Cerebral cortex (tissue), 2 donors: ENCODE data around the genes HMBS, MCAM, RNF26 and THY1.

DNA sequence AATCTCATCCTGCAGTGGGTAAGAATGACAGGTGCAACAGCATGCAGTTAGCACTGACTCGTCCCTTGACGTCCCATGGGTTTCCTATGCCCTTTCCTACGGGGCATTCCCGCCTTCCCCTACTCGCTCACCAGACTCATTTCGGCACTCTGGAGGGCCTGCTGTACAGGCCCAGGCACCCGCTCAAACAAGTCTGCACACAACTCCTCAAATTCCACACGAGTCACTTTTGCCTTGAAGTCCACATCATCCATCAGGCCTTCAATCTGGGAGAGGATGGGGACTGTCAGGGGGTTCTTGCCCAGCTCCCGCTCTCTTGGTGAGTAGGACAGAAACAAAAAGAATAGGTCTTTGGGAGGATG lies 4.9 kb downstream of the HYOU1 start:
- PRO-cap, 2 experiments, result no peak in any of the 2 experiments

DNA sequence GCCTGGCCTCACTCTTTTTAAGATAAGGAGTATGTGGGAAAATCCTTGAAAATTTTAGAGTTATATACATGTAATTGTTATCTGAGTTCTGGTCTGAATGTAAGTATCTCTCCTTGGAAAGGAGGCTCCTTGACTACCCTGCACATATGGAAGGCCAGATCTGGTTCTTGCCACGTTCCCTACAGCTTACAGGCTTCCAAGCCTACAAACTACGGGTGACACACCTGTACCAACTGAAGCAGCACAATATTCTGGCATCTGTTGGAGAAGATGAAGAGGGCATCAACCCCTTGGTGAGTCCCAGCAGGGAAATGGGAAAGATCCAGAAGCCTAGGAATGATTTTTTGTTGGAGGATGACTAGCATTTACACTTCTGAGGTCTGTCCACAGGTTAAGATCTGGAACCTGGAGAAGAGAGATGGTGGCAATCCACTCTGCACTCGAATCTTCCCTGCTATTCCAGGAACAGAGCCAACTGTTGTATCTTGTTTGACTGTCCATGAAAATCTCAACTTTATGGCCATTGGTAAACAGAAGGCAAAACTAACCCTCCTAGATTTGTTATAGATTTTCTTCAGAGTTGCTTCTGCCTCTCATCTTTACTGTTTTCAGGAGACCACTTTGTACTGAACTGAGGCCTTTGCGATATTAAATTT lies 1.6 kb downstream of the VPS11 start:
- PRO-cap, 2 experiments, result no peak in any of the 2 experiments

DNA sequence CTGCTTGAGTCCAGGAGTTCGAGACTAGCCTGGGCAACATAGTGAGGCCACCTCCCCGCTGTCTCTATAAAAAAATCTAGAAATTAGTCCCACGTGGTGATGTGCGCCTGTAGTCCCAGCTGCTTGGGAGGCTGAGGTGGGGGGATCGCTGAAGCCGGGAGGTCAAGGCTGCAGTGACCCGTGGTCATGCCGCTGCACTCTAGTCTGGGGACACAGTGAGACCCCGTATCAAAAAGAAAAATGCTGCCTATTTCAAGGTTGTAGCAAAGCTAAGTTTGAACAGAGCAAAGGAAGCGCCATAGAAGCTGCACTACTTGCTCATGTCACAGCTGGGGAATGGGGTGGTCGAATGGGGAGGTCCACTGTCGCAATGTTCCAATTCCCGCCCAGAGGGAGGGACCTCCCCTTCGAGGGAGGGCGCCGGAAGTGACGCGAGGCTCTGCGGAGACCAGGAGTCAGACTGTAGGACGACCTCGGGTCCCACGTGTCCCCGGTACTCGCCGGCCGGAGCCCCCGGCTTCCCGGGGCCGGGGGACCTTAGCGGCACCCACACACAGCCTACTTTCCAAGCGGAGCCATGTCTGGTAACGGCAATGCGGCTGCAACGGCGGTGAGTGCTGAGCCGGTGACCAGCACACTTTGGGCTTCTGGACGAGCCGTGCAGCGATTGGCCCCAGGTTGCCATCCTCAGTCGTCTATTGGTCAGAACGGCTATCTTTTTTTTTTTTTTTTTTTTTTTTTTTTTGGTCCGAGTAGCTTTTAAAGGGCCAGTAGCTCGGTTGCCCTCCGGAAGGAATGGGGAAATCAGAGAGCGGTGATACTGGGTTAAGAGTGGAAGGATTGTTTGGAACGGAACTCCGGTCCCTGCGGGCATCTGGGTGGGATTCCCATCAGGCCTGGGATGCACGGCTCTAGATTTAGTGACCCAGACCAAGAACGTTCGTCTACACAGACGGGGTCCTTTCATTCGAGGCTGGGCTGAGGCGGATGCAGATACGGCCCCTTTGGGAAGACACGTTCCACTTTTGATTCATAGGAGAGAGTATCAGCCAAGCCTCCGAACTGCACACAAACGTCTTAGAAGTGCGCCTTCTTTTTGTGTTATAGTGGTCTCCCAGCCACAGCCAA lies at the start of gene HMBS:
HMBS (plus strand) TSS at position 425 of the 1,128 bp plus-strand sequence.
- PRO-cap, 2 experiments, result peak in 1 of 2 experiments; most common plus-strand start position 437 of the sequence (in 1); most common minus-strand start position 338 of the sequence (in 1)

DNA sequence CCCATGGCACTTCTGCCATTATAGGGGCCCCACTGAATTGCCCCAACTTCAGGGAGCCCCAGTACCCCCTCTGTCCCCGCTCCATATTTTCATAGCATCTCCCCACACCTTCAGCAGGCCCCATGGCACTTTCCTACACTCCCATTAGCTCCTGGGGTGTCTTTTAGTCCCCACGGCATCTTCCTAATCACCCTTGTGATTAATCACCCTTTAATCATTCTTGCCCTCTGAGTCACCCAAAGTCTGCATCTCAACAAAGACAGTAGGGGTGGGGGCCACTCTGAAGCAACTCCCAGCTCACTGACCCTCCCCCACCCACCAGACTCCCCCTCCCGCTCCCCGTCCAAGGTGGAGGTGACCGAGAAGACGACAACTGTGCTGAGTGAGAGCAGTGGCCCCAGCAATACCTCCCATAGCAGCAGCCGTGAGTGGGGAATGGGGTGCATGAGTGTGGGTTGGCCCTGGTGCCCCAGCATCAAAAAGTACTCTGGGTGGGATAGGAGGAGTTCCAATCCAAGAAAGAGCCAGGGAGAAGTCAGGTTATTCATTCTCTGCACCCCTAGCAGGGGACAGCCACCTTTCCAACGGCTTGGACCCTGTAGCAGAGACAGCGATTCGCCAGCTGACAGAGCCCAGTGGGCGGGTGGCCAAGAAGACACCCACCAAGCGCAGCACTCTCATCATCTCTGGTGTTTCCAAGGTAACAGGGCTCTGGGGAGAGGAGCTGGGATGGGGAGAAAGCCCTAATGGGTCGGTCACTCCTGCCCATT lies 6.3 kb downstream of the C2CD2L start:
- PRO-cap, 2 experiments, result no peak in any of the 2 experiments

- PRO-cap, 2 experiments, result no peak in any of the 2 experiments
These were observed 16.6 kb downstream of the MCAM start for GRCh38 chr11:119300122-119300963.

GRCh38 chr11:119316737-119317953 lies at the start of gene MCAM:
TSS of gene MCAM (minus strand) at chr11:119317130.
- PRO-cap, 2 experiments, result peak in 1 of 2 experiments; most common plus-strand start chr11:119317275 (in 1); most common minus-strand start chr11:119317130 (in 1)

- PRO-cap, 2 experiments, result peak in 1 of 2 experiments; most common plus-strand start chr11:119334527 (in 1); most common minus-strand start chr11:119334293 (in 1)
These were observed at the start of gene RNF26 for GRCh38 chr11:119334009-119334830. TSS of gene RNF26 (plus strand) at chr11:119334527.

DNA sequence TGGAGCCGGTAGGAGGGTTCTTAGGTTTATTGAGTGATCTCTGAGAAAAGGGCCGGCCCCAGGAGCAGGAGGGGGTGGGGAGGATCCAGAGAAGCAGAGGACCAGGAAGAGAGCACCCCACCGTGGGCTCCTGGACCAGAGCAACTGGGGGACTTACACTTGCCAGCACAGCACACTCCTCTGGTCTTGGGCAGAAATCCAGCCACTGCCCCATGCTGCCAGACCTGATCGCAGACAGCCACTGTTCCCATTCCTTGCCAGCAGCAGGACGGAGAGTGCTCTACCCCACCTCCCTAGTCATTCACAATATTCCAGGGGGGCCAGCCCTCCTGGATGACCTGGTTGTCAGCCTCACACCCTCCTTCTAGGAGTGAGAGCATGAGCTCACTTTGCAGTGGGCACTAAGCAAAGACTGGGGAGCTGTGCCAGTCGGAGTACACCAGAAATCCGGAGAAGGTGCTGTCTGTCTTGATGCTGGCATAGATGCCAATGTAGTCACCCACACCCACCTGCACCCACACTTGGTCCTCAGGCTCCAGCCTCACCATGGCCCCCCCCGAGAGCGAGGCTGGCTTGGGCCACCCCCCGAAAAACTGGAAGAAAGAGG lies 1.6 kb downstream of the C1QTNF5 start:
- PRO-cap, 2 experiments, result no peak in any of the 2 experiments

DNA sequence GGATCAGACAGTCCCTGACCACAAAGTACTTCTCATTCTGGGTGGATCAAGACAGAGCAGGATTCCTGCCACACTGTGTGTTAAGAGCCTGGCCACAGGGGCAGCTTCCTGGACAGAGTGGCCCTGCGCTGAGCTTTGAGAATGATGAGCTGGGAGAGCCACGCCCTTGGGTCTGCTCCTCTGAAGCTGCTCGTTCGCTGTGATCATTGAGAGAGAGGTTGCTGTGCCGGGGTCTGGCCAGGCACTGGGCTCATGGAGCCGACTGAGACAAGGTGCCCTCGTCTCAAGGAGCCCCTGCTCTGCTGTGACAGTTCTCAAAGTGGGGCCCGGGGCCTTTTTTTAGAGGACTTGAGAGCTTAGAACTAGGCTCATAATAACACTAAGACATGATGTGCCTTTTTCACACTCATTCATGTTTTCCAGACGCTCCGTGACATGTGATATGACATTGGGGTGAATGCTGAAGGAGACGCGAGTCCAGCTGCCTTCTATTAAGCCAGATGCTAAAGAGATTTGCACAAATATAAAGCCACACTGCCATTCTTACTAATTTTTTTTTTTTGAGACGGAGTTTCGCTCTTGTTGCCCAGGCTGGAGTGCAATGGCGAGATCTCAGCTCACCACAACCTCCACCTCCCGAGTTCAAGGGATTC lies 1.6 kb upstream of the MFRP start:
- PRO-cap, 2 experiments, result no peak in any of the 2 experiments

- PRO-cap, 2 experiments, result no peak in any of the 2 experiments
These were observed 13.8 kb downstream of the USP2 start for GRCh38 chr11:119367516-119368219.

DNA sequence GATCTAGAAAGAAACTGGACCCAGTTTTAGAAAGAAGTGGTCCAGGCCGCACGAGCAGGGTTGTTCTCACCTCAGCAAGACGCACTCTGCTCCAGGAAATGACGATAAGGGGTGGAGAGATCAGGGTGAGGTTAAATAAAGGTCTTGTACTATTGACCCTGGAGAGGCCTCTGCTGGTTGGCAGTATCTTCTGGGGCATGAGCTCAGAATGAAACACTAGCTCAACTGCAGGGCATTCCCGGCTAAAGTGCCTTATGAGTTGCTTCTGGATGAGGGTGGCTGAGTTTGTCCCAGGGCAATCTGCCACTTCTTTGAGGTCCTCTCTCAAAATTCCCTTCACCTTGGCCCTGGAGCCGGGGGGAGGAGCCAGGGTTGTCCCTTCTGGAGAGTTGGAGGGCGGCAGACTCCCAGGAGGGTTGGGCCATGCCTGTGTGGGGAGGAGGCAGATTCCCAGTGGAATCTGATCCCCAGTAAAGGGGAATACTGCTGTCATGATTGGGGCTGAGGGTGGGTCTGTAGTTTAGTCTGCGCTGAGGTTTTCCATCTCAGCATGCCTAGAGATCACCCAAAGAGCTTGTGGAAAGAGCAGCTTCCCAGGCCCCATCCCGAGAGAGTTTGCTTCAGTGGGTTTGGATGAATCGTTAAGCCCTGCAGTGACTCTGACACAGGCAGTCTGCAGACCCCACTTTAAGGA lies 10.8 kb downstream of the USP2 start:
- PRO-cap, 2 experiments, result no peak in any of the 2 experiments

GRCh38 chr11:119423110-119423649 lies at the start of gene THY1:
TSS of gene THY1 (minus strand) at chr11:119423172.
- PRO-cap, 2 experiments, result peak in 1 of 2 experiments; most common plus-strand start chr11:119423336 (in 1); most common minus-strand start chr11:119423169 (in 1)

- PRO-cap, 2 experiments, result no peak in any of the 2 experiments
These were observed 80.1 kb upstream of the THY1 start for GRCh38 chr11:119503107-119503354.

GRCh38 chr11:119617916-119618984 lies 110.8 kb downstream of the NECTIN1 start:
- PRO-cap, 2 experiments, result peak in 1 of 2 experiments; most common plus-strand start chr11:119618525 (in 1); most common minus-strand start chr11:119618256 (in 1)

- PRO-cap, 2 experiments, result no peak in any of the 2 experiments
These were observed 5.7 kb upstream of the NECTIN1 start for GRCh38 chr11:119734677-119735105.

DNA sequence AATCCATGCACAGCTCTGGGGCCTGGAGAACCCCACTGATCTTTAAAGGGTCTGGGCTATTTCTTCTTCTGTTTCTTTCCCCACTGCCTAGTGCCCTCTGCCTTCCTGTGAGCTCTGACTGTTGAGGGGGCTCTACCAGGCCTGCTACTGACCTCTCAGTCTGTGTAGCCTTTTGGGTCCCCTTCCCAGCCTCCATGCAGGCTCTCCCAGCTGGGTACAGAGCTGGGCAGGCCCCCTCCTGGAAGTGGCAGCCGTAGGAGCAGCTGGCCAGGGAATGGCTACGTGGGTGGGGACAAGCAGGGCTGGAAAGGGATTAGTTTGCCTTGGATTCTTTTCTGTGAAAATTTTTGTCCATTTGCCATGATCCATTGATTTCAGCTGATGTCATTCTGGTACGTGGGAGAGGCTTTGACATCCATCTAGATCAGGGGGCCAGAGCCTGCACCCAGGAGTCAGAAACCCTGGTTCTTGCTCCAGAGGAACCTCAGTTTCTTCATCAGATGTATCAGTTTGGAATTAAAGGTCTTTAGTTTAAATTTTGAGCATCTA lies 23.9 kb upstream of the NECTIN1 start:
- PRO-cap, 2 experiments, result no peak in any of the 2 experiments

DNA sequence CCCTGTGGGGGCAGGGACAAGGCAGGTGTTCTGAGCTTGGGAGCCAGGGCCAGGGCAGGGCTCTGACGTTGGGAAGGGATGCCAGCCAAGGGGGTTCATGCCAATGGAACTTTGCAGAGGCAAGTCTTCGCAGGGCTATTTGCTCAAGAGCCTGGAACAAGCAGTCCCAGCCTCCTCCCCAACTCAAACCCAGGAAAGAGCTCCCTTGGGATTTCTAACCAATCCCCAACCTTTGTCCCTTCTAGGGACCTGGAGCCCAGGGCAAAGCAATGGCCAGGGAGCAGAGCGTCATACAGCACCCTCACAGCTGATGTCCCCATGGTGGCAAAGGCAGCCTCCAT lies 144.0 kb downstream of the TRIM29 start:
- PRO-cap, 2 experiments, result no peak in any of the 2 experiments

DNA sequence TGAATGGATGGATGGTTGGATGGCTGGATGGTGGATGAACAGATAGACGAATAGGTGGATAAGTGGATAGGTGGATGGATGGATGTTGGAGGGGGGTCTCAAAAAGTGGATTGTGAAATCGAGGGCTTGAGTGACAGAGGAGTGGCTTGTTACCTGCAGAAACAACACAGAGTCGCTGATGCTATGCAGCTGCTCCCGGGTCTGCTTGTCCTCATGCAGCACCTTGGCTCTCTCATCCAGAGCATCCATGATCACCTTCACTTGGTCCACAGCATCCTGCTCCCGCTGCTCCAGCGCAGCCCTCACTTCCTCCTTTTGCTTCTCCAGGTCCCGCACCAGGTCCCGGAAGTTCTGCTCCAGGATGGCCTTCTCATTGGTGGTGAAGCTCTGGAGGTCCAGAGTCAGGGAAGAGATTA lies 10.7 kb downstream of the TRIM29 start:
- PRO-cap, 2 experiments, result no peak in any of the 2 experiments

DNA sequence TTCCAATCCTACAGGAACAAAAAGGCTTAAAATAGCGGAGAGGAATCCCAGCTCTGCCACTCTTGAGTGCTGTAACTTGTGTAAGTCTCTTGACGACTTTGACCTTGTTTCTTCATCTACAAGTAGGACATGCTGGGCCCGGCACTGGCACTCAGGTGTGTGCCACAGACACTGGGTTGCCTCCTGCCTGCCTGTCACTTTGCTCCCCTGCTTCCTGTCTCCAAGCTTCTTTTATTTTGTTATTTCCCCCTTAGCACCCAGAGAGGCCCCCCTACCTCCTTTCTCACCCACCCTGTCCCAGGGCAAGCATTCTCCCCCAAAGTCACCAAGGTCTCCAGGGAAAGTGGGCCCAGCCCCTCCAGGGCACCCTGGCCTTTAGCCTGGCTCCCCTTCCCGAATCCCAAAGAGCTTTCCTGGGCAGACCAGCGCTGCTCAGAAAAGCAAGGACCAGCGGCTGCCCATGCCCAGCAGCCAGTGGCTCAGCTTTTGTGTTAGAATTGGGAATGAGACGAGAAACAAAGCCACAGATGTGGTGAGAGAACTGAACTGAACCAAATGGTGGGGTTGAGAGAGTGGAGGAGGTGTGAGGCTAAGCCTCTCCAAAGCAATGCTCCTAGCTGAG lies 4.5 kb downstream of the TRIM29 start:
- PRO-cap, 2 experiments, result no peak in any of the 2 experiments

- PRO-cap, 2 experiments, result no peak in any of the 2 experiments
These were observed 17.6 kb upstream of the OAF start for GRCh38 chr11:120193036-120193783.